Measurements from ENCODE around the gene EXOSC6.

GRCh38 chr16:69143164-69143724, 10.8 kb downstream of the UTP4 start:
- PRO-cap, 3 experiments: no peak in any of the 3 experiments

GRCh38 chr16:69315488-69316398, 4.6 kb downstream of the VPS4A start:
- PRO-cap, 3 experiments: no peak in any of the 3 experiments

DNA sequence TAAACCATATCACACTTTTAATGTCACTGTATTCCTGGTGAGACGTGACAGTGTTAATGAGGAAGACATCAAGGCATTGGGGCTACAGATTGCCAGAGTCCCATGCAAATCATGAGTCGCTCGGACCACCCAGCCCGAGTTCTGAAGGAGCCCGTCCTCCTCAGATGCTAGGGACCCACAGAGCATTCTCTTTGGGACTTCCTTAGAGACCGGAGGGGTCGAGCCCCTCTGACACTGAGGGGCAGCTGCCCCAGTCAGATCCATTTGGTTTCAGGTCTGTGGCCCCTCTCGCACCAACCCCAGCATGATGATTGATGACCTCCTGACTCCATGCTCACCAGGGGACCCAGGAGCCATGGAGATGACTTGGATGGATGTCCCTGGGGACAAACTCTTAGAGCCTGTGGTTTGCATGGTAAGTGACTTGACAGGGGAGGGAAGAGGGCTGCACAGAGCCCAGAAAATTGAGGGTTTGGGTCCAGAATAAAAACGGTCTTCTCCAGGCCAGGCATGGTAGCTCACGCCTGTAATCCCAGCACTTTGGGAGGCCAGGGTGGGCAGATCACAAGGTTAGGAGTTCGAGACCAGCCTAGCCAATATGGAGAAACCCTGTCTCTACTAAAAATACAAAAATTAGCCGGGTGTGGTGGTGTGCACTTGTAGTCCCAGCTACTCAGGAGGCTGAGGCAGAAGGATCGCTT, 8.0 kb downstream of the PDF start:
- PRO-cap, 3 experiments: no peak in any of the 3 experiments

GRCh38 chr16:69403973-69405000, 18.5 kb upstream of the TERF2 start:
- PRO-cap, 3 experiments: no peak in any of the 3 experiments

GRCh38 chr16:69443737-69444912, 19.7 kb downstream of the CYB5B start:
- PRO-cap, 3 experiments: no peak in any of the 3 experiments

DNA sequence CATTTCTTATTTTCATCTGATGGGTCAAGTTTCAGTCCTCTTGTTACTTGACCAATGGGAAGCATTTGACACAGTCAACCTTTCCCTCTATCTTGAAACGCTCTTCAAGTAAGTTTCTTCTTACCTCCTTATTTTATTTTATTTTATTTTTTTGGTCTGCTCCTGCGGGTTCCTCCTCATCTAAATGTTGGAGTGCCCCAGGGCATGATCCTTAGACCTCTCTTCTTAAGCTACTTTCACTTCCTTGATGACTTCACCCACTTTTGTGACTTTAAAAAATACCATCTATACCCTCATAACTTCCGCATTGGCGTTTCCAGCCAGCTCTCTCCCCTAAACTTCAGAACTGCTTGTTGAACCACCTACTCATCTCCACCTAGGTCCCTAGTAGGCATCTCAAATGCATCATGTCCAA, 51.5 kb upstream of the NFAT5 start:
- PRO-cap, 3 experiments: no peak in any of the 3 experiments

- PRO-cap, 3 experiments: no peak in any of the 3 experiments
Observed at GRCh38 chr16:69522679-69523475, 42.9 kb upstream of the NFAT5 start.

DNA sequence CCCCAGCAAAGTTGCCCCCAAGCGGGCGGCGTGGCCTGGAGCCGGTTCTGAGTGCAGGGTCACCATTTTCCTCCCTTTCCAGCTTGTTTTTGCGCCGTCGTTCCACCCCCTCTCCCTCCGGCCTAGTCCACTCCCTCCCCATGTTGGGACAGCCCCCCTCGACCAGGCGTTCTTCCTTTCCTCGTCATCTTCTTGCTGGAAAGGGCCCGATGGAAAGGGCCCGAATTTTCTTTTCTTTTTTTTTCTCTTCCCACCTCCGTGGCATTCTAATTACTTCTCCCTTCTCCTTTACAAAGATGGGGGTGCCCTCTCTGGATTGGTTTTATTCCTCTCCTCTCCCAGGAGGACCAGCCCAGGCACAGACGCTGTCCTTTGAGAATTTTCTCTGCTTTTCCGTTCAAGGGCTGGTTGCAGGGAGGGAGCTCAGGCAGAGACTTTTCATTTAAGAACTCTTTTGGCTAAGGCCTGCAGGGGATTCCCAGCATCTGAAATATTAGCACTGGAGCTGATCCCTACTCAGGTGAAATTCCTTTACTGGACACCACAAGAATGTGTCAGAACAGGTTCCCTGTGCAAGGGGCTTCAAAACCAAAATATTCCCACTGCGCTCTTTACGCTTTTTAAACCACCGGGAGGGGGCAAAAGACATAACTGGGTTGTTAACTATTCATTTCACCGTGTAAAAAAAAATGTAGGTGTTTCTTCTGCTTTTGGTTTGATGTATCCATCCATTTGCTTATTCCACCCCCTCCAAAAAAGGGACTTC, 1.2 kb downstream of the NFAT5 start:
- PRO-cap, 3 experiments: peak in 3 of 3 experiments; most common plus-strand start position 187 of the sequence (in 3); most common minus-strand start position 49 of the sequence (in 2)

DNA sequence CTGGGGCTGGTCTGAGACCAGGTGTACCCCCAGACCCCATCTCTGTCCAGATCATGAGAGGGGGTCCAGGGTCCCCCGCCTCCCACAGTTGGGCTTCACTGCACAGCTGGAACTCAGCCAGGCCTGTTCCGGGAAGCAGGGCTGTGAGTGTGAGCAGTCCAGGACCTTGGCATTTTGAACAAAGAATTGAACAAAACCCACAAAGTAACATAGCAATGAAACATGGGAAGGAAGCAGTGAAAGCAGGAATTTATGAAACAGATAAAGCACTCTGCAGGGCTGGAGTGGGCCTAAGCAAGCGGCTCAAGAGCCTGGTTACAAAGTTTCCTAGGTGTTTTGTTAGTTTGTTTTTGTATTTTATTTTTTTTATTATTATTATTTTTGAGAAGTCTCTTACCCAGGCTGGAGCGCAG, 25.1 kb downstream of the CLEC18C start:
- PRO-cap, 3 experiments: no peak in any of the 3 experiments

DNA sequence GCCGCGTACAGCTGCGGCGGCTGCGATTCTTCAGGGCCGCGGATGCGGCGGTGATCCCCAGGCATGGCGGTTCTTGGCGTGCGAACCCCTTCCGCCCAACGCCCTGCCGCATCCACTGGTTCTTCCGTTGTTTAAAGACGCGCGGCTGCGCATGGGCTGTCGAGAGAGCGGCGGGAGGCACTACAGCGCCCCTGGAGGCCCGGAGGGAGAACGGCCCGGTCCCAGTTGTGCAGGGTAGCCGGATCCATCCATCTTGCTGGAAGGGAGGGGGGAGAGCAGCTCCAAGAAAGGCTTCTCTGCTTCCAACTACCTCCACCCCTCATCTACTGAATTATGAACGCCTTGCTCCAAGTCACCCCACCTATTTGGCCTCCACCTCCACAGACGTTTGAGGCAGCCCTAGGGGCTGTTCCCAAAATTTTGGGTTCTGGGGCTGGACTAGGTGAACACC, at the start of gene EXOSC6:
Gene EXOSC6 (minus strand): TSS at position 105 of the 451 bp plus-strand sequence.
- PRO-cap, 3 experiments: peak in 3 of 3 experiments; most common minus-strand start position 105 of the sequence (in 3)

DNA sequence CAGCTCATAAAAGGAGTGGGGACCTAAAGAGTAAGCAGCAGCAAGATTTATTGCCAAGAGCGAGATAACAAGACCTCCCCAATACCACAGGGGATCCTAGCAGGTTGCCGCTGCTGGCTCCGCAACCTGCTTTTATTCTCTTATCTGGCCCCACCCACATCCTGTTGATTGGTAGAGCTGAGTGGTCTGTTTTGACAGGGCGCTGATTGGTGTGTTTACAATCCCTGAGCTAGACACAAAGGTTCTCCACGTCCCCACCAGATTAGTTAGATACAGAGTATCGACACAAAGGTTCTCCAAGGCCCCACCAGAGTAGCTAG, 4.2 kb upstream of the FCSK start:
- PRO-cap, 3 experiments: no peak in any of the 3 experiments

GRCh38 chr16:70647501-70647773, 1.1 kb downstream of the IL34 start:
- PRO-cap, 3 experiments: no peak in any of the 3 experiments

DNA sequence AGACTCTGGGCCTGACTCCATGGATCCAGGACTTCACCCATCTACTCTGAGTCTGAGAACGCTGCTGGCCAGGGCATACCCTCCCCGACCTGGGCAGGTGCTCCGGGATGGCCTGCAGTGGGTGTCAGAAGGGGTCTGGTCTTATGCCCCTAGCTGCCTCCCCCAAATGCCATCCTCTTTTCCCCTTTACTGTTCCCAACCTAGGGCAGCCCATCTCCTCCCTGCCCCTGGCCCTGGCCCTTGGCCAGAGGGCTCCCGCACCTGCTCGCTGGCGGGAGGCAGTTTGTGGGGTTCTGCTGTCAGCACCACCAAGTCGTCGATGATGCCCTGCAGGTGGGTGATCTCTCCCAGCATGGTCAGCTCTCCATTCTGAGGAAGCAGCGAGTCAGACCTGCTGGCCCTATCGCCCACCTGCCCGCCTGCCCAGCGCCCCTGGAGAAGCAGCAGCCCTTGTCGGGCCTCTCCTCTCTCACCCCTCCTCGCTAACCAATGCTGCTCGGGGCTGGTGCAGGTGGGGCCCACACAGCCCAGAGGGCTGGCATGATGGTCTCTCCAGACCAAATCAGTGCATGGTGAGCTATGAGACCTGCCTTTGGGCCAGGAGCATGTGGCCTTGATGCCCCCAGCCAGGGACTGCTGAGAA, 8.2 kb downstream of the MTSS2 start:
- PRO-cap, 3 experiments: no peak in any of the 3 experiments

- PRO-cap, 3 experiments: no peak in any of the 3 experiments
Observed at GRCh38 chr16:70679720-70680667, 5.9 kb downstream of the MTSS2 start.

GRCh38 chr16:70689408-70690022, 3.7 kb upstream of the MTSS2 start:
- PRO-cap, 3 experiments: no peak in any of the 3 experiments

DNA sequence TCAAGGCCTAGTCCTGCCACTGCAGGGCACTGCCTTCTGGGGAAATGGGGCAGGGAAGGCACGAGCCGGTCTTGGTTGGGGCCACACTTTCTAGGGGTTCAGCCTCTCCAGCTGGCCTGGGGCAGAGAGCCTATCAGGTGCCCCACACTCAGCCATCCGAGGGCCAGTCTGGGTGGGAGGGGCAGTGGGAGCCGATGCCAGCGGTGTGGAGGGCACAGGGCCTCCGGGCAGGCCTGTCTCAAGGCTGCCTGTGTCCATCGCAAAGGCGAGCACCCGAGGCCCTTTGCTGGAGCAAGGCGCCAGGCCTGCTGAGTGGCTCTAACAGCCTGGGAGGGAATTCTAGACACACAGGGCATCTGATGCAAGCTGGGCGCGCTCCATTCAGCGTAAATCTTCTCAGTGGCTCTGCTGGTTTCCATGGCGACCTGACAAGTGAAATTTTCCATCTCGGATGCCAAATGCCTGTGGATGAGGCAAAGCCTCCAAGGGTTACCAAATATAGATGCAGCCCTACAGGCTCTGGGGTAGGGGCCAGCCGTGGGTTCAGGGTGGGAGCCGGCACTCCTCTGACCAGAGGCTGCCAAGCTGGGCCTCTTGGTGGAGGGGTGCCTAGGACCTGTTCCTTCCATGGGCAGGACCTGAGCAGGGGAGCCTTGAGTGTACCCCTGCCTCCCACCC, 5.9 kb upstream of the MTSS2 start:
- PRO-cap, 3 experiments: no peak in any of the 3 experiments

DNA sequence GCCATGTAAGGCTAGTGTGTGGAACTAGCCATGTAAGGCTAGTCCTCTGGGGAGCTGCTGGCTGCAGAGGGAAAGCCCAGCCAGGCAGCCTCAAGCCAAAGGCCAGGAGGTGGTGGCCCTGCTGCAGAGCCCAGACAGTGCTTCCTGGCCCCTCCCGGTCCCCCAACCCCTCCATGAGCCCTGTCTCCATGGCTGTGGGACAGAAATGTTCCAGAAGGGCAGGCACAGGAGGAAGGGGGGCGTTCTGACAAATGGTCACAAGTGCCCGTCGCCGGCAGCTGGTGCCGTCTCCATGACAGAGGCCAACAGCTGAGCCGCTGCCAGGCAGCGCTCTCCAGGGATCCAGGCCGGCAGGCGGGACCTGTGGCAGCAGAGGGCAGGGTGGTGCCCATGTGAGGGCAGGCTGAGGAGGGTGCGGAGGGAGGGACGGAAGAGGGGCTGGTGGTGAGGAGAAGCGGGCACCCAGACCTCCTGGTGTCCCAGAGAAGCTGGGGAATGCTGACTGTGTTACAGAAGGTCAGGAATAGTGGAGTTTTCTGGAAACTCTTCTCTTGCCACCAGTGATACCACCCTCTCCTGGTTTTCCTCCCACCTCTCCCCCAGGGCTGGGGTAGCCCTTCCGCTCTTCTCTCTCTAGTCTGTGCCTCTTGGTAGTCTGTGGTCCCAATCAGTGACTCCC, 14.8 kb upstream of the MTSS2 start:
- PRO-cap, 3 experiments: no peak in any of the 3 experiments

GRCh38 chr16:70701319-70701688, 15.5 kb upstream of the MTSS2 start:
- PRO-cap, 3 experiments: no peak in any of the 3 experiments

- PRO-cap, 3 experiments: no peak in any of the 3 experiments
Observed at GRCh38 chr16:70710678-70712054, 25.3 kb upstream of the MTSS2 start.

DNA sequence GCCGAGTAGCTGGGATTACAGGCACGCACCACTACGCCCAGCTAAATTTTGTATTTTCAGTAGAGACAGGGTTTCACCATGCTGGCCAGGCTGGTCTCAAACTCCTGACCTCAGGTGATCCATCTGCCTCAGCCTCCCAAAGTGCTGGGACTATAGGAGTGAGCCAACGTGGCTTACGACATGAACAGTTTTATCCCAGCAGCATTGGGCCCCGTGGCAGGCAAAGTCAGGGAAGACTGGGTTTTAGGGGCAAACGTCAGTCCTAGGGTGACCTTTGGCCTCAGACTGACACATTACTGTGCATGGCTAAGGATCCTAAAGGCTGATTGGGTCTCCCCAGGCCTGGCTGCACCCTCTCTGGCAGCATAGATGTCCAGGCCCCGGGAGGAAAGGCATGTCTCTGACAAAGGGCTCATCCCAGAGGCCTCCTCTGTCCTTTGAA, 54.3 kb upstream of the MTSS2 start:
- PRO-cap, 3 experiments: no peak in any of the 3 experiments